ENCODE data around the genes DNAJC25, SUSD1 and HDHD3.

GRCh38 chr9:110650838-110651309 lies 17.7 kb upstream of the MUSK start:
- RRBS = no CpG with 5 or more reads among the region's 6 CpGs
CAGE:
- cytosol, long polyA plus RNA = no peak
- long polyA plus RNA = no peak
- nucleus, long polyA plus RNA = no peak

DNA sequence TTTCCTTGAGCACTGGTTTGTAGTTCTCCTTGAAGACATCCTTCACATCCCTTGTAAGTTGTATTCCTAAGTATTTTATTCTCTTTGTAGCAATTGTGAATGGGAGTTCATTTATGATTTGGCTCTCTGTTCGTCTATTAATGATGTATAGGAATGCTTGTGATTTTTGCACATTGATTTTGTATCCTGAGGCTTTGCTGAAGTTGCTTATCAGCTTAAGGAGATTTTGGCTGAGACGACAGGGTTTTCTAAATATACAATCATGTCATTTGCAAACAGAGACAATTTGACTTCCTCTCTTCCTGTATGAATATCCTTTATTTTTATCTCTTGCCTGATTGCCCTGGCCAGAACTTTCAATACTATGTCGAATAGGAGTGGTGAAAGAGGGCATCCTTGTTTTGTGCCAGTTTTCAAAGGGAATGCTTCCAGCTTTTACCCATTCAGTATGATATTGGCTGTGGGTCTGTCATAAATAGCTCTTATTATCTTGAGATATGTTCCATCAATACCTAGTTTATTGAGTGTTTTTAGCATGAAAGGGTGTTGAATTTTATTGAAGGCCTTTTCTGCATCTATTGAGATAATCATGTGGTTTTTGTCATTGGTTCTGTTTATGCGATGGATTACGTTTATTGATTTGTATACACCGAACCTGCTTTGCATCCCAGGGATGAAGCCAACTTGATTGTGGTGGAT lies 11.9 kb downstream of the LPAR1 start:
- RRBS = no CpG with 5 or more reads among the region's 6 CpGs
CAGE:
- cytosol, long polyA plus RNA = no peak
- long polyA plus RNA = no peak
- nucleus, long polyA plus RNA = no peak

DNA sequence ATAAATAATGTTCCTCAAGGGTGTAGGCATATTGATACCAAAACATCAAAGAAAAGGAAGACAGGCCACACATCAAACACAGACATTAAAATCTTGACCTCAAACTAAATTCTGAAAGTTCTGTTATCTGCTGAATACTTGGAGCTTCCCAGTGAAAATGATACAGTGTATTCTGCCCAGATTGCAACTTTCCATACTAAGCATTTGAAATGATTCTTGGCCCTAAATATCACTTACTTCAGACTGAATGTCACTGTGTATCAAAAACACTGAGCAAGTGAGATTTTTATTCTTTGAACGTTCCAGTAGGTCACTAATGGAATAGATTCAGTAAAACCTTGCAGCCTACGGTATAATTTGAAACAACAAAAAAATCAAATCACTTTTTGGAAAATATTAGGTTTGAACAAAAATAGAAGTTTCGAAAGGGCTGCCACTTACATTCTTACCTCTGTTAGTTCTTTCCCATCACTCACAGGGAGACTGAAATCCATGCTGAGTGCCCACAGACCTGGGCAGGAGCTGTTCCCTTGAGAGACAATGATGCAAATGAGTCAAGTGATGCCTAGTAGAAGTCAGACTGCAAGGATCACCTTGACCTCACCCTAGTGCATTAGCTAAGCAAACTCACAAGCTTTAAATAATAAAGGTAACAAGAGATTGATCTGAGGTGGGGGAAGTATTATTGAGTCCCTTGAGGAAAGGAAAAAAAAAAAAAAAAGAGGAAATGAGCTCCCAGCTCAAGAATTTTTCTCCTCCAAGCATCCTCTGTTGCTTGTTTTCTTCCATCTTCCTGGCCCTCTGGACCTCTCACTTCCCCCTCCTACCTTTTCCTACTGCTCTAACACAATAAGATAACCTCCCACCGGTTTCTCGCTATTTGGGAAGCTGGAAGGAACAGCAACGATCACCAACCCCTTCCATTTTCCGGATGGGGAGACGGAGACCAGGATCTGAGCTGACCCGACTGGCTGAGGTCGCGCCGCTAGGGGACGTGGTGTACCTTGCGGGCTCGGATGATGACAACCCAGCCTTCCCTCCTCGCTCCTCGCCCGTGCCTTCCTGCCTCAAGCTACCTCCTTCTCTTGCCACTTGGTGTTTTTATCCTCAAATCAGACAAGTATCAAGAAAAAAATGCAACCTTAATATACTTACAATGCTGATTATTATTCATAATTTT lies 2.2 kb downstream of the LPAR1 start:
- RRBS = 8% methylated on average over 2 of the region's 18 CpGs
CAGE:
- cytosol, long polyA plus RNA = no peak
- long polyA plus RNA = no peak
- nucleus, long polyA plus RNA = no peak

DNA sequence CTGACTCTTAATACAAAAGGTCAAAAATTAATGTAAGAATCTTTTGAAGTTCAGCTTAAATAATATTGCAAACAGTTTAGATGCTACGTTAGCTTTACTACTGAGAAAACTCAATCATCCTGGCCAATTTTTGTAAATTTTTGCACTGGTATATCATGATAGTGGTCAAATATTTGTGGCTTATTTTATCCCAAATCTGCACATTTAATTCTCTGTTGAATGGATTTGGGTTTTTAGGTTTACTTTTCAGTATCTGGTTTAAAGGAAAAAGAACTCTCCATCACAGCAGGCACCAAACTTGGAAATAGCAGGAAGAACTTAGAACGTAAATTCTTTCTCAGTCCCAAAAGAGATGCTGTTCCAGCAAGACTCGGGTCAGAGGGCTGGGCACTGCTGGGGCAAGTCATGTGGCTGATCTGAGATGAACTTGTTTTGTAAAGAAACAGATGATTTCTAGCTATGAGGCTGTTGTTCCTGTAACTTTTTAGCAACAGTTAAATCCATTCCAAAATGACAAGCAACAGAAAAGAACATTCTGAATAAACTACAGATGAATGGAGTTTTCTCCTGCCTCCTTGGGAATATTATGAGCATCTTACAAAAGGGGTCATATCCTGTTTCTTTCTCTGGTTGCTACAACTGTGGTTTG lies 31.3 kb downstream of the OR2K2 start:
- RRBS = no CpG with 5 or more reads among the region's 3 CpGs
CAGE:
- cytosol, long polyA plus RNA = no peak
- long polyA plus RNA = no peak
- nucleus, long polyA plus RNA = no peak

- RRBS = 1% methylated on average over 17 of the region's 98 CpGs
CAGE:
- cytosol, long polyA plus RNA = start-site peak on the minus strand at chr9:111631139-111631208, 28 and 222 reads in 2 replicates
- long polyA plus RNA = start-site peak on the minus strand at chr9:111631139-111631226, 69 and 212 reads in 2 replicates
- nucleus, long polyA plus RNA = start-site peak on the minus strand at chr9:111631149-111631211, 34 and 35 reads in 2 replicates
Observed at GRCh38 chr9:111630997-111632133, at the start of gene DNAJC25. Gene DNAJC25 (plus strand): TSS chr9:111631334.

GRCh38 chr9:111642619-111643288 lies 11.6 kb downstream of the DNAJC25 start:
- RRBS = no CpG with 5 or more reads among the region's 1 CpG
CAGE:
- cytosol, long polyA plus RNA = no peak
- long polyA plus RNA = no peak
- nucleus, long polyA plus RNA = no peak

- RRBS = no CpG with 5 or more reads among the region's 5 CpGs
CAGE:
- cytosol, long polyA plus RNA = no peak
- long polyA plus RNA = no peak
- nucleus, long polyA plus RNA = no peak
Observed at GRCh38 chr9:111856034-111856438, 40.6 kb upstream of the UGCG start.

DNA sequence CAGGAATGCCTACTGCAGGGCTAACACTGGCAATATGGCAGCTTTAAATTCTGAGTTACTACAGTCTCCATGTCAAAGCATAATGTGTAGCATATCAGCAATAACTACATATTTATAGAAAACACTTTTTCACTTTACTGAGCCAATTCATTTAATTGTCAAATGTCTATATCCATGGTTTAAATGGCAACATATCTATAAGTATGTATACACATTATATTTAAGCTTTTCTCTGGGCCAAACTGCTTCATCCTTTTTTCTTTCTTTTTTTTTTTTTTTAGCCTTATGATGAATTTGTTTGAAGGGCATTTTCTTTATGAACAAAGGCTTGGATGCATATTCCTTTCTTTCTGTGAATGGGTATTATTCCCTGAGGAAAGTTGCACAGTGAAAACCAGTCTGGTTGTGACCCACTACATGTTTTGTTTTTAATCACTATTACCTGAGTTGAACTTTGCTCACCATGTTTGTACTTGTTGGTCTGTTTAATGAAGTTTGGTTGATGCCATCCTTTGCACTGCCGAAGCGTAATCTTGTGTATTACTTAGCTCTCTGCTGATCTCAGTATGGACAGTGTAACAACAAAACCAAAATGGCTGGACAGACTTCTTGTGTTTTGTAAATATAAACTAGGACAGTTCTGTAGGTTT lies 38.0 kb downstream of the UGCG start:
- RRBS = no CpG with 5 or more reads among the region's 2 CpGs
CAGE:
- cytosol, long polyA plus RNA = no peak
- long polyA plus RNA = no peak
- nucleus, long polyA plus RNA = no peak

DNA sequence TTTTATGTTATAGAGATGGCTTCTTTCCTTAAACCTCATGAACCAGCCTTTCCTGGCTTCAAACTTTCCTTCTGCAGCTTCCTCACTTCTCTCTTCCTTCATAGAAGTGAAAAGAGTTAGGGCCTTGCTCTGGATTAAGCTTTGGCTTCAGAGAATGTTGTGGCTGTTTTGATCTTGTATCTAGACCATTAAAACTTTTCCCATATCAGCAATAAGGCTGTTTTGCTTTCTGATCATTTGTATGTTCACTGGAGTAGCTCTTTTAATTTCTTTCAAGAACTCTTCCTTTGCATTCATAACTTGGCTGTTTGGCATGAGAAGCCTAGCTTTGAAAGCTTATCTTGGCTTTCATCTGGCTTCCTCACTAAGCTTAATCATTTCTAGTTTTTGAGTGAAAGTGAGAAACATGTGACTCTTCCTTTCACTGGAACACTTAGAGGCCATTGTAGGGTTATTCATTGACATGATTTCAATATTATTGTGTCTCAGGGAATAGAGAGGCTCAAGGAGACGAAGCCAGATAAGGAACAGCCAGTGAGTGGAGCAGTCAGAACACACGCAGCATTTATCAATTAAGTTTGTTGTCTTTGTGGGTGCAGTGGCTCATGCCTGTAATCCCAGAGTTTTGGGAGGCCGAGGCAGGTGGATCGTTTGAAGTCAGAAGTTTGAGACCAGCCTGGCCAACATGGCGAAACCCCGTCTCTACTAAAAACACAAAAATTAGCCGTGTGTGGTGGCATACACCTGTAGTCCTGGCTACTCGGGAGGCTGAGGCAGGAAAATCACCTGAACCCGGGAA lies 98.2 kb downstream of the UGCG start:
- RRBS = no CpG with 5 or more reads among the region's 9 CpGs
CAGE:
- cytosol, long polyA plus RNA = no peak
- long polyA plus RNA = no peak
- nucleus, long polyA plus RNA = no peak

DNA sequence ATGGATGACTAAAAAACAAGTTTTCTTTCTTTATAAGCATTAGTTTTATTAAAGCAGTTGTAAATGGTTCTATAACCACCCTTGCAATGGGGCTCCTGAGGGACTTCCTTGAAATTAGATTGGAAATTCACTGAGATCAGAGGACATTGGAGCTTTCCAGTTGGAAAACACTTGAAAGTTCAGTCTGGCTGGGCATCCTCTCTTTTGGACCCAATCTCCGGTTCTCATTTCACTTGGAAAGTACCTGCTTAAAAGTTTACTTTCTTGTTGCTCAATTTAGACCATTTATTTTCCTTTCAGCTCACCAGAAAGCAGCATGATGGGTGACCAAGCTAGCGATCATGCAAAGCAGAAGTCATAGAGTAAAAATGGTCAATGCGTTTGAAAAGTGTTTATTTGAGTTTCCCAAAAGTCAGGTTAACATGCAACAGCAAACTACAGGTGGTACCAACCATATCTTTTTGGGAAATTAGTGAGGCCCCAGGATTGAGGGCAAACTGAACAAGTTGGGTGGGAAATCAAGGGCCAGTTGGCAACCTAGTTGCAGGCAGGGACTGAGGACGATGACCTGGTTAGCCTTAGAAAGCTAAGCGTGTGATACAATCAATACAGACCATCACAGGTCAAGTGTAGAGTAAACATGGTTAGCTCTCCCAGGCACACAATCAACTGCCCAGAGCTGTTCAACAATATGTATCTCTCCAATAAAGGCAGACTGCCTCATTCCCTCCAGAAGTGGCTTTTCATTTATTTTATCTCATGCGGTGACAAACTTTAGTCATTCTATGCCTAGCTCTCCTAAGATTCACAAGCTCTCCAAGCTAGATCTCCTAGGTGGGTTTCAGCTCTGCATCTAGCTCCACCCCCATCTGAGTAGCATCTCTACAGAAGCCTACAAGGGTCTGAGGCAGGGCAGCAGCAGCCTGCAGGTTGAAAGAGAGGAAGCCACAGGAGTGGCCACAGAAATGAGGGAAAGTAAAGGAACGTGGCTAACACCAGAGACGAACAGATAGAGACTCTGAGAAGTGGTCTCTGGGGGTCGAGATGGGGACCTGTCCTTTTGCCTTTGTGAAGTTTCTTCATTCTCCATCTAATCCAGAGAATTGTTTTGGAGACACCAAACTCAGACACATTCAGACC lies 136.9 kb downstream of the UGCG start:
- RRBS = no CpG with 5 or more reads among the region's 9 CpGs
CAGE:
- cytosol, long polyA plus RNA = no peak
- long polyA plus RNA = no peak
- nucleus, long polyA plus RNA = no peak

DNA sequence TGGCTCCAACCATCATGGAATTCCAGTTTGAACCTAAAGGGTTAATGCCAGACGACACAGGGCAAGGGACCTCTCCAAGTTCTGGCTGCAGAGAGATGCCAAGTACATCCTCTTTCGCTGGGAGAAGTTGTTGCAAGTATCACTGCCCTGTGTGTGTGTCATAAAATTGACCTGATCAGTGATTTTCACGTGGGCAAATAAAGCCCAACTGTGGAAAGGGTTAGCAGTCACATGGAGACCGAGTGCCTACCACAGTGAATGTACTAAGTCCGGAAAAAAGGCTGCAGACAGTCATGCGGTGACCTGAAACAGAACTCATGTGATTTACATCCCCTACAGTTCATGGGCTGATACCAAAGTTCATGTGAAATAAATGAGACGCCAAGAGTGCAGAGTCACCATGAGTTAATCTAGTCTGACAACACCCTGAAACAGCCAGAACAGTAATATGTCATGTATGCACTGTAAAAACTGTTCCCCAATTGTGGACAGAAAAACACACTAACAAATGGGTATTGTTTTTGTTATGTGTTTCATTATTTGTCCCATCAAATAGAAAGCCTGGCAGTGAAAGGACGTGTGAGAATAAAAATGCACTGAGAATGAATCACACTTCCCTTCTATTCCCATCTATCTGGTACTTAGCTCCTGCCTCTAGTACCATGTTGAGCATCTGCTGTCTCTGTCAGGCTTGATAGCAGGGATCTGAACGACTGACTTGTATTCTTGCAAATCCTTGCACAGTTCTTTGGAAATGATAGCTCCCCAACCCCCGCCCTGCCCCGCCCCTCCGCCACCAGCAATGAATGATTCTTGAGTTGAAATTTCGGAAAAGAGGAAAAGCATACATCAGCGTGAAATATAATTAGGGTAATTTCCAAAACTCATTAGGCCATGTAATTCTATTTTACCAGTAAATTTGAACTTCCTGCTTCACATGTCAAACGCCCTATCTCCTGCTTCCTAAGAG lies 115.6 kb downstream of the SUSD1 start:
- RRBS = no CpG with 5 or more reads among the region's 15 CpGs
CAGE:
- cytosol, long polyA plus RNA = no peak
- long polyA plus RNA = no peak
- nucleus, long polyA plus RNA = no peak

- RRBS = no CpG with 5 or more reads among the region's 6 CpGs
CAGE:
- cytosol, long polyA plus RNA = no peak
- long polyA plus RNA = no peak
- nucleus, long polyA plus RNA = no peak
Observed at GRCh38 chr9:112061214-112062091, 113.6 kb downstream of the SUSD1 start.

GRCh38 chr9:112174955-112175596 lies at the start of gene SUSD1:
Gene SUSD1 (minus strand): TSS chr9:112175297.
- RRBS = 4% methylated on average over 54 of the region's 80 CpGs
CAGE:
- cytosol, long polyA plus RNA = no peak
- long polyA plus RNA = no peak
- nucleus, long polyA plus RNA = start-site peak on the minus strand at chr9:112175265-112175349, 49 and 74 reads in 2 replicates

DNA sequence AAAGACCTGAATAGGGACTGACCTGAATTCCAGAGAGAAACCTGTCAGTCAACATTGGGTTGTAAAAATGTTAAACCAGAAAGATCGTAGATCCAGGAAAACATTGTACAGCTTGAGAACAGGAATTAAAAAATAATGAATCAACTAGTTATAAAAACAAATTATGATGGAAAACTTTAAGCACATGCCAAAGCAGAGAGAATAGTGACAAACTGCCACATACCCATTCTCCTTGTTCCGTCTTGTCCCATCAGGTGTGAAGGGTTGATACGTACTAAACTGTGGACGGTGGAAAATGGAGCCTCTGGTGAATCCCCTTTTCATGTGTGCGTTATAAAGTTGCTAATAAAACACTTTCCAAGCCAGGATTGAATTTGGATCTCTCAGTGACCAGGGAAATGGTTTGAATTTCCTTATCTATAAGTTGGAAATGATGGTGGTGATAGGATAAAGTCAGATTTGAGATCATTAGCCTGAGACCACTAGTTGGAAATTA lies 50.8 kb downstream of the SLC46A2 start:
- RRBS = no CpG with 5 or more reads among the region's 5 CpGs
CAGE:
- cytosol, long polyA plus RNA = no peak
- long polyA plus RNA = no peak
- nucleus, long polyA plus RNA = no peak

GRCh38 chr9:113166410-113166940 lies 15.7 kb downstream of the SLC31A2 start:
- RRBS = no CpG with 5 or more reads among the region's 7 CpGs
CAGE:
- cytosol, long polyA plus RNA = no peak
- long polyA plus RNA = no peak
- nucleus, long polyA plus RNA = no peak

DNA sequence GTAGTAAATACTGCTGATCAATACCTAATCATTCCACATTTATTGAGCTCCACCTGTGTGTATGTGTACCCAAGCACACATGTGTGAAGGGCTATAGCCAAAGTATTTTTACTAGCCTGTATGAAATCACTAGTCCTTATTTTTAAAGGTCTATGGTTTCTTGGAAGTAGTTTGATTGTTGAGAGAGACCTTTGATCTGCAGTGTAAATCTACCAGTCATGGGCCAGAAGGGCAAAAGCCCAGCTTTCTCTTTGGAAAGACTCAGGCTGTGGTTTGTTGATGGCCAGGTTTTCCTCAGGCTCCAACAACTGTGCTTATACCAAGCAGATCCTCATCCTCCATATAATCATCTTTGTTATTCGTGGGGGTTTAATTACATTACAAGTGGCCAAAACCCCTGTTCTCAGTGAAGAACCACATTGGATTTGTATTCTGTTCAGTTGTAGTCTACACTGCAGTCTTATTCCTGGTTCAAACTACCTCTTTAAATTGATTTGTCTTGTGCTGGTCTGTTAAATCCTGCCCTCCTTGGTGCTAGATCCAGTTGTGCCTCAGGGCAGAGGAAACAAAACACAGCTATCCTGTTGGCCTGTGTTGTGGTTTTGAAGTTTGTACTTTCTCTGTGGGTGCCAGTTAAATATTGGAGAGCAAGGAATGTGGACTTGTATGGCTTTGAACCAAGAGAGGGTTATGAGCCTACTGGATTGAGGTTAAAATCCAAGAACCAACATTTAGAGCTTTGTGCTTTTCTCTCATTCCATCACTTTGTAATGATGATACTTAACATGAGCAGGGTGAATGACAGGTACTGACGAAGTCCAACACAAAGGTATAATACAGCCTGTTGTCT lies 13.3 kb downstream of the CDC26 start:
- RRBS = no CpG with 5 or more reads among the region's 2 CpGs
CAGE:
- cytosol, long polyA plus RNA = no peak
- long polyA plus RNA = no peak
- nucleus, long polyA plus RNA = no peak

GRCh38 chr9:113376535-113377704 lies at the start of gene HDHD3:
Gene HDHD3 (minus strand): TSS chr9:113376986.
- RRBS = 2% methylated on average over 17 of the region's 87 CpGs
CAGE:
- cytosol, long polyA plus RNA = no peak
- long polyA plus RNA = no peak
- nucleus, long polyA plus RNA = no peak

DNA sequence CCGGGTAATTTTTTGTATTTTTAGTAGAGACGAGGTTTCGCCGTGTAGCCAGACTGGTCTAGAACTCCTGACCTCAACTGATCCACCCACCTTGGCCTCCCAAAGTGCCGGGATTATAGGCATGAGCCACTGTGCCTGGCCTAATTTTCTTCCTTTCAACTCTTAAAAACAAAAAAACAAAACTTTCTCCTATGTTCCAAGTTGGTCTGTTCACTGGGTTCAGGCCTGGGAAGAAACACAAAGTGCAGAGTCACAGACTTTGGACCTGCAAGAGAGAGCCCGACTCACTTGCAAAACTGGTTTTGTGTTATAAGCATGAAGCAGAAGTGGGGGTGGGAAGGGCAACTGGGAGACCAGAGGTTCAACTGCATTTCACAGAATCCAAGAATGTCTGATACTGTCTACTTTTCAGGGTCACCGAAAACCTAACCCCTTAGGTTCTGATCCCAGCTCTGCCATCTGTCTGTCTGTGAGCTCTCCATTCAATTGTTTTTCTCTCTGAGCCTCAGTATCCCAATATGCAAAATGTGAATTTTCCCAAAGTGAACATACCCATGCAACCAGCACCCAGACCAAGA lies 5.2 kb upstream of the HDHD3 start:
- RRBS = no CpG with 5 or more reads among the region's 7 CpGs
CAGE:
- cytosol, long polyA plus RNA = no peak
- long polyA plus RNA = no peak
- nucleus, long polyA plus RNA = no peak

DNA sequence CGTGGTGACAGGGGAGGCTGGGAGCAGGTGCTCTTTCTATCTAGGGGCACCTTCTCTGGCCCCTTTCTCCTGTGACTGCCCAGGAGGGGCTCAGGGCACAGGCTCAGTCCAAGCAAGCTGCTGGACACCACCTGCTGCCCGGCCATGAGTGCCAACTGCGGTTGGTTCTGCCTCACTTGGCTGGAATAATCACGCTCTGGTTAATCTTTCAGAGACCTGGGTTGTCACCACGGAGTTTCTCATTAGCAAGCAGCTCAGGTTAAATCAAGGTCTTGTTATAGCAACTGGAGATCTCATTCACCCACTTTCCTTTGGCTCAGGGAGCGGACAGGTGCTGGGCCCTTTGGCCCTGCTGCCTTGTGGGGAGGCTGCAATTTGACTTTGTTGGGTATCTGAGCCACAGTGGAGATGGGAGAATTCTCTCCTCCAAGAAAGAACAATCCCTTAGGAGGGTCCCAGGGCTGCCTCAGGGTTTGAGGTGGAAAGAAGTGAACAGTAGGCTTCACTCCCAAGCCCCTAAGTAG lies 487 bp downstream of the RGS3 start:
- RRBS = no CpG with 5 or more reads among the region's 6 CpGs
CAGE:
- cytosol, long polyA plus RNA = no peak
- long polyA plus RNA = no peak
- nucleus, long polyA plus RNA = no peak

GRCh38 chr9:113481067-113481746 lies 17.7 kb downstream of the RGS3 start:
- RRBS = no CpG with 5 or more reads among the region's 5 CpGs
CAGE:
- cytosol, long polyA plus RNA = no peak
- long polyA plus RNA = no peak
- nucleus, long polyA plus RNA = no peak